Natural killer cell (primary cell): ENCODE data around the gene C4orf17.

DNA sequence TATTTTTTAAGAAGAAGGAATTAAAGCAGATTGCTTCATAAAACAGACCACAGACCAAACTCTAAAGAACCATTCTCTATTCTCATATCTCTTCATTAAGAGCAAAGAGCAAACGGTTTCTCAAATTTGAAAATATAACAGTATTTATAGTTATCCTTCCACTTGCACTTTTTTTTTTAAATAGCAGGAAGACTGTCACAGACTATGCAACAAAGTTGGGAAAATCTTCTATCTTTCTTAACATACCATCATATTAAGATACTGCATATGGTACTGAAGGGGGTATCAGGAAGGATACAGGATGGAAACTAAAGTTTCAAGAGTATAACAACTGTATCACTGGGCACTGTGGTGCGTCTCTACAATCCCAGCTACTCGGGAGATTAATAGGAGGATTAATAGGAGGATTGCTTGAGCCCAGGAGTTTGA, 26.5 kb downstream of the EIF4E start:
- PRO-cap: no peak

GRCh38 chr4:99323550-99324151, 2.5 kb upstream of the ADH1B start:
- PRO-cap: no peak

- PRO-cap: no peak
Observed at GRCh38 chr4:99349242-99350262, 3.0 kb downstream of the ADH1C start.

DNA sequence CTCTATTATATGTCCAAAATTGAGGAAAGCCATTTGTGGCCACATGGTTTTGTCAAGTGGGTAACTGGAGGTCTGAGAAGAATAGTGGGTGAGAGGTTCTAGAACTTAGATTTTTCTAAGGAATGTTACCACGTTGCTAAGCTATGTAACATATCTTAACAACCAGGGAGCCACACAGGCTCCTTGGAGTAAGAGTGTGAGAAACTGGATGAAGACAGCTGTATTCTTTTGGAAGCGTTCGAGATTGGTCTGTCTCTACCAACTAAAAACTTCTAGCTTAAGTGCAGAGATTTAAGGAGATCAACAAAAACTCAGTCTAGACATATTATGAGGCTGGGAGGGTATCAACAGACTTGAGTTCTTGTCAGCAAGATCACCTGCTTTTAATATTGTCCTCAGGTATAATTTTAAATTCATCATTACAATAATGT, at the start of gene C4orf17:
Gene C4orf17 (plus strand): TSS at position 148 of the 431 bp plus-strand sequence.
- PRO-cap: no peak

DNA sequence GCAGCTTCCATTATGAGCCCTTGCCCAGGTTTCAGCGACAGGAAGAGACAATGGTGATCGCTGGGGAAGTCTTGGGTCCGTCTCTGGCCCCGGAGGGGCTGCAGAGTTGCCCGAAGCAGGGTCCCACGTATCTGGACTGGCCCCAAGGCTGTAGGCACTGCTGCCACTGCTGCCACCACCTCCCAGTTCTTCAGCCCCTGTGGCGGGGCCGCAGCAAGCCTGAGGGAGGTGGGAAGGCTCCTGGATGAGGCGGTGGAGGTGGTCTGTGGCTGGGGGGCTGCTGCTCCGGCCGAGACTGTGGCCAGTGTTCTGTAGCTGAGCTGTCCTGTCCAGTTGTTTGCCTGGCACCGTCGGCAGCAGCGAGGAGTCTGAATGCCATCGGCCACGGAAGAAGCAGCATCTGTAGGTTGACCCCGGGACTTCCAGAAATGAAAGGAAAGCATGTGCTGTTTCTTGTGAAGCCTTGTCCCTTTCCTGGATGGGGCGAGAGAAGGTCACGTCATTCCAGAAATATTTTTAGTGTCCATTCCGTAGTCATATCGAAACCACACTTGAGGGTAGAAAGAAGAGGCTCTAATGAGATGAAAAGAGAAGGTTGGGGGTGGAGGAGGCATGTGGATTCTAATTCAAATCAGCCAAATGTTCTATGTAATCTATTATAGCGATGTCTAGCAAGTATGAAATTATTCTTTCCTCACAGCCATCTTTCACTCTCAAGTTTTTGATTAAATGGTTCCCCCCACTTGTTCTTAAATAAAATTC, 3.2 kb downstream of the C4orf54 start:
- PRO-cap: no peak

- PRO-cap: no peak
Observed at GRCh38 chr4:99817247-99817845, 719 bp downstream of the DAPP1 start.

- PRO-cap: no peak
Observed at GRCh38 chr4:100189647-100190367, 461 bp downstream of the DDIT4L start.

GRCh38 chr4:101025247-101026072, 321.9 kb downstream of the PPP3CA start:
- PRO-cap: bidirectional peak, plus-strand start at chr4:101025910, minus-strand start at chr4:101025789

DNA sequence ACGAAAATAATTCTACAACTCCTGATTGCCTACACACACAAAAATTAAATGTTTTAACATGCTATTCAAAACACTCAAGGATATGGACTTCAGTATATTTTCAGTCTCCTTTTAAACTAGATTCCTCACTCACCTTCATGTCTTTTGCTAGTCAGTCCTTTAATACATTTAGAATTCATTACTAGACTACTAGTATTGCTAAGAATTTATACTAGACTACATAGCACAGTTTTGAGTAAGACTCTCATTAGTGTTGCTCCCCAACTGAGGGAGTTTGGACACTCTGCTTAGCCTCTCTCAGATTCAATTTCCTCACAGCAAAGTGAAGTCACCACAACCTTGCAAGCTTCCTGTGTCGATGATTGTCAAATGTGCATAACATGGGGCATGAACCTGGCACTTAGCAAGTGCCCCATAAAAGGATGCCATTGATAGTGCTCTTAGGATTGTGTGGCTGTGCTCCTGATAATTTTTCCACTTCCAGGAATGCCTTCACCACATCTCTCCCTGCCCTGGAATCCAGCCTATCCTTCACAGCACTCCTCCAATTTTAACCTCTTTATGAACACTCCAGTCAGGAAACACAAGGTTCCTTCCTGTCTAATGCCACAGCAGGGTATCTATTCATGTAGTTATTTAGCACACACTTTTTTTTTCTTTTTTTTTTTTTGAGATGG, 309.5 kb downstream of the PPP3CA start:
- PRO-cap: no peak

DNA sequence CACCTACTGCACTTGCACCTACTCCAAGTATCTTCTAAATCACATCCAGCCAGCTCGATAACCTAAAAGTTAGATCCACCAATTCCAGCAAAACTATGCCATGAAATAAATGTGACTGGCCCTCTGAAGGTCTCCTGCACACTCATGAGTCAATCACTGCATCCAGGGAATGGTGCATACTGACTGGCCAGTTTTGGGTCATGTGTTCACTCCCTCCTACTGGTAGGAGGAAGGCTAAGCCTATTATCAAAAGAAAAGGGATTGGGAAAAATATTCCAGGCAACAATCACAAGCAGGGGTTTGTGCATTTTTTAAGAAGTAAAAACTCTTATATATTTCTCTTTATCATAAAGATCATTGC, 222.0 kb downstream of the PPP3CA start:
- PRO-cap: no peak

DNA sequence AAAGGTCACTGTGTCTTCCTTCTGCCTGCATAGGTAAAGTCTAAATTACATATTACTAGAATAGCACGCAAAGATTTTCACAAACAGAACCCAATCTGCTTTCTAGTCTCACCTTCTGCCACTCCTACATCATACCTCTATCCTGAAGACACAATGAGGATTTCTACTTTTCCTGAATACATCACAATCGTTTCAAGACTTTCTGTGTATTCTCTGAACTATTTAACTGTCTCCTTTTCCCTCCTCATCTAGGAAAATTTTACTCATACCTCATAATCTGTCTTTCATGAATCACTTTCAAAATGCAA, 116.7 kb downstream of the PPP3CA start:
- PRO-cap: no peak

GRCh38 chr4:101282410-101282983, 64.8 kb downstream of the PPP3CA start:
- PRO-cap: no peak

GRCh38 chr4:101283398-101284164, 63.7 kb downstream of the PPP3CA start:
- PRO-cap: no peak

- PRO-cap: no peak
Observed at GRCh38 chr4:101669265-101669556, 121.3 kb upstream of the BANK1 start.

- PRO-cap: no peak
Observed at GRCh38 chr4:101953955-101954261, 163.4 kb downstream of the BANK1 start.

DNA sequence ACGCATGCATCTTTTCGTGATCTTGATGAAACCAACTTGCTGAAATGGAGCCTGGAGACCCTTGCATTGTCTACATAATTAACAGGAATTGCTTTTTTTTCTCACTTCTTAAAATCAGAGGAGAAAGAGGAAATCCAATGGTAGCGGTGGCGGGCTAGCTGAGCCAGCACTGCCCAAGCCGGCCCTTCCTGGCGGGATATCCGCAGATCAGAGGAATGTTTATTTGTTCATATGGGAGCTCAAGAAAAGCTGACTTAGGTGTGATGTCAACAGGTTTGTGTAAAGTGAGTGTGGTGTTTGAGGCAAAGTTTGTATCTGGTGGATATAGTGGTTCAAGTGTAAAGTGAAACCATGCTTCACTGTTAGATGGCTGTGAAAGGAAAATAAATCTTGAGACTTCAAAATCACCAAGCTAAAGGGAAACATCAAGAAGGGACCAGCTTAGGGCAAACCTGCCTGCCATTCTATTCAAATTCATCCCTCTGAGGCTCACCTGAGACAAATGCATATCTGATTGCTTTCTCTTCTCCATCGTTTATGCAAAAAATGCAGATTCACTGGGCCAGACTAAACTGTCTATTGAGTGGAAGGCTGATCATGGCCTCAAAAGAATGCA, 561 bp upstream of the SLC39A8 start:
- PRO-cap: bidirectional peak, plus-strand start at position 410 of the sequence, minus-strand start at position 284 of the sequence

DNA sequence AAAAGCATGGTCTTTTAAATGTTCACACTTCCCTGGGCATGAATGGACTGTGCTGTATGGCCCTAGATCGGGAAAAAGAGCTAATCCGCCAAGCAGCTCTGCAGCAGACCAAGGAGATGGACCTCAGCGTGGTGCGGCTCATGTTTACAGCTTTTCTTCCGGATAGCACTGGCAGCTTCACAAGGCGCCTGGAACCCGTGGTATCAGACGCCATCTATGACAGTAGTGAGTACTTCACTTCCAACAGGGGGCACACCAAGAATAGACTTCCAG, 77.6 kb downstream of the NFKB1 start:
- PRO-cap: no peak

GRCh38 chr4:102743166-102743917, 17.4 kb downstream of the MANBA start:
- PRO-cap: no peak

GRCh38 chr4:102761121-102761700, 443 bp upstream of the MANBA start:
- PRO-cap: no peak

- PRO-cap: no peak
Observed at GRCh38 chr4:102792175-102793132, 31.7 kb upstream of the MANBA start.